LUHMES (cell line): ENCODE measurements around a stretch of chr11.

- PRO-cap = no peak
Observed at GRCh38 chr11:11611379-11611726, 10.5 kb downstream of the GALNT18 start.

GRCh38 chr11:11691473-11691809 is 69.6 kb upstream of the GALNT18 start:
- PRO-cap = no peak

DNA sequence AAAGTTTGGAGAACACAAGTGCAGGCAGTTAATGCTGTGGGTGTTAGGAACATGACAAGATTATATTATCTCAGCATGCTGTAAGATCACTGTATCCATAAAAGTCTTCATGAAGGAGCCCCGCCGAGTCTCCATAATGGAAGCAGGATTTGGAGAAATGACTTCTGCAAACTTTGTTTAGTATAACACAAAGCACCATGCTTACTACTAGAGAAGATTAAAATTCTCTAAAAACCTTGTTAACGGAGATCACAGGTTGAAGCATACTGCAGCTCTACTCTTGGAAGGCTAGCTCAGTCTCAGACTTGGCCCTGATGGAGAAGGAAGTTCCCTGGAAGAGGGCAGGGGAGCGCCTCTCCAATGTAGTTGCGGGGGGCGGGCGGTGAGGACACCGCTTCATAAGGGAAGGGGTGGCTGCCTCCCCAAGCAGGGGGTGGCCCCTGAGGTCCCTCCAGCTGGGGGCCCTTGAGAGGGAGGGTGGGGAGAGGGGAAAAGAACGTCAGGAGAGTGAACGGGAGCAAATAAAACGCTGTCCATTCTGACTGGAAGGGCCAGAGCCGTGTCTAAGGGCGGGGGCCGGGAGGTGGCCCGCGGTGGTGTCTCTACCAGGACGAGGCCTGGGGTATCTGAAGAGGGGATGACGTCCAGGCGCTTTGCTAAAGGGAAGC is 698 bp upstream of the USP47 start:
- PRO-cap = bidirectional peak, plus-strand start at position 295 of the sequence, minus-strand start at position 317 of the sequence

GRCh38 chr11:11909758-11910597 is 68.2 kb downstream of the USP47 start:
- PRO-cap = no peak

DNA sequence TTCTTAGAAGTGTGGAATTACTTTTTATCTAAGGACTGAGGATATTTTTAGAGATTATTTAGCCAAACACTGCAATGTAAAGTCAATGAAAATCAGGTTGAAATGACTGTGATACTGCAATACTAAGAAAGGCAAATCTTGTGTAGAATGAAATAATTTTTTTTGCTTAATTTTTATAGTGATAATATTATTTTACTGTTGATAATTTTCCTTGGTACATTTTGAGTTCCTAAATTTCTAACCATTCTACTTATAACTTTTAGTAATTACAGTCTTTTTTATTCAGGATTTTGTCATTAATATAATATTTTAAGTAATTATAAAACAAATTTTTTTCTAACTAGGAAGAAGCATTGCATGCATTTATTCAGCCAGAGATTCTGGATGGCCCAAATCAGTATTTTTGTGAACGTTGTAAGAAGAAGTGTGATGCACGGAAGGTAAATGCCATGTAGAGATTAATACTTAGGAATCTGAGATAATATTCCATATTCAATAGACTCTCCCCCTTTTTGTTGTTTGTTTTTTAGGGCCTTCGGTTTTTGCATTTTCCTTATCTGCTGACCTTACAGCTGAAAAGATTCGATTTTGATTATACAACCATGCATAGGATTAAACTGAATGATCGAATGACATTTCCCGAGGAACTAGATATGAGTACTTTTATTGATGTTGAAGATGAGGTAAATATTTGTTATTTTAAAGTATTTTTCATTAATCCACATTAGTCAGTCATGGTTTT is 78.2 kb downstream of the USP47 start:
- PRO-cap = no peak

- PRO-cap = no peak
Observed at GRCh38 chr11:11960205-11961318, 47.9 kb downstream of the DKK3 start.

DNA sequence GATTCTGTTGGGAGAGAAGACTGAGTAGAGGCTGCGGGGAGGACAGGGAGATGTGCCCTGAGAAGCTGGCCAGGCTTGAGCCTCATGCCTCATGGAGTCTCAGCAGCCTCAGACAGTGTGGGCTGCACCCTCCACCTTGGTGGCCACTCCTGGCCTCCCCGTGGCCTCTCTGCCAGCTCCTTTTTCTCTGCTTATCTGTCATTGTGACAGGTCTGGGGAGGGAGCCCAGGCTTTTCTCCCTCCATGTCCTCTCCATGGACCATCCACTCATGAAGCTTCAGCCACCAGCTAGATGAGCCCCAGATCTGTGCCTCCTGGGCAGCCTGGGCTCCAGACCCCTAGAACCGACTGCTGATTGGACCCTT is 43.1 kb downstream of the DKK3 start:
- PRO-cap = no peak

DNA sequence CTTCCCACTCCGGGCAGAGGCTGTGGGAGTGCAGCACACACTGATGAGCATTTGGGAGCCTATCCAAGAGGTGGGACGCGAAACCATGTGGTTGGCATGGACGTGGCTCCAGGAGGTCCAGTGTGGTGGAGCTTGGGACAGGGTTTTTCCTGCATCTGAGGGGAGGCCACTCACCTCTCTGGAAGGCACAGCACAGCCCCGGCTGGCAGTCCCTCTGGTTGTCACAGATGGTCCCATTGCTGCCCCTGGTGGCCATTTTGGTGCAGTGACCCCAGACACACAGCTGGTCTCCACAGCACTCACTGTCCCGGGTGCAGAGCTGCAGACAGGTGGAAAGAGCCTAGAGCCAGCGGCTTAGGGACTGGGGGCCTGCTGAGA is 41.7 kb downstream of the DKK3 start:
- PRO-cap = no peak

GRCh38 chr11:12047327-12047911 is 39.0 kb upstream of the DKK3 start:
- PRO-cap = no peak

DNA sequence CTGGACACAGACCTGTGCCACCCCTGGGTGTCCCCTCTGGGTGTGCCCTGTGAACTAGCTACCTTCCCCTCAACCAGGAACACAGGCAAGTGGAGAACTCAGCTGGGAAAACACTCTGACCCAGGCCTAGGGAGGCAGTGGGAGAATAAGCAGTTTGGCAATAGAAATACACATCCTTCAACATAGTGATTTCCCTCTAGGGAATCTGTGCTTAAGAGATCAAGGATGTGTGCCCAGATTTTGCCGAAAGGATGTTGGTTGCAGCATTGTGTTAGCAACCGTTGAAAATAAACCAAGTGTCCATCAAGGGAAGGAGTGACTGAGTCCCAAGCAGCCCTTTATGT is 45.6 kb upstream of the DKK3 start:
- PRO-cap = no peak

DNA sequence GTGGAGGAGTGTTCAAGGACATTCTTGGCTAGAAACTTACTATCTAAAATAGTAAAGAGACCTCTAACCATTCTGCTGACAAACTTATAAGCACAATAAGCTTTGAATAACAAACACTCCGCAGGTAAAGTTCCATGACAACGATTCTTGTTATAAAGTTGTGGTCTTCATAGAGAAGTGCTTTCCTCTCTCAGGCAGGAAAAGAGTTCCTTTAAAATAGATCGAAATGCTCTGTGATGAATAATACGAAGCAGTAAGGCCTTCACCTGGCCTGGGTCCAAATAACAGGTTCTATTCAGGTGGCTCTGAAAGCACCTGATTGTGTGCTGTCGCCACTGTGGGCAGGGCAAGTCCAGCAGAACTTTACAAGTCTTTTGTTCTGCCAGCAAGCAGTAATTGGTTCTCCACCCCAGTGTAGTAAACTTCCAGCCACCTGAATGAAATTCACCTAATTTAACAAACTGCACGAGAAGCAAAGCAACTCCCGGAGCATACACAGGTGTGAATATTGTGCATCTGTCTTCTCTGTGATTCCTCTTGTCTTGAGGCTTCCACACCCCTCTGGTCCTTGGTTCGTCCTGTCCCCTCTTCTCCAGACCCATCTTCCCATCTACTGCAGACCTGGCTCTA is 15.1 kb upstream of the MICAL2 start:
- PRO-cap = no peak

GRCh38 chr11:12103725-12104353 is 6.6 kb upstream of the MICAL2 start:
- PRO-cap = no peak

DNA sequence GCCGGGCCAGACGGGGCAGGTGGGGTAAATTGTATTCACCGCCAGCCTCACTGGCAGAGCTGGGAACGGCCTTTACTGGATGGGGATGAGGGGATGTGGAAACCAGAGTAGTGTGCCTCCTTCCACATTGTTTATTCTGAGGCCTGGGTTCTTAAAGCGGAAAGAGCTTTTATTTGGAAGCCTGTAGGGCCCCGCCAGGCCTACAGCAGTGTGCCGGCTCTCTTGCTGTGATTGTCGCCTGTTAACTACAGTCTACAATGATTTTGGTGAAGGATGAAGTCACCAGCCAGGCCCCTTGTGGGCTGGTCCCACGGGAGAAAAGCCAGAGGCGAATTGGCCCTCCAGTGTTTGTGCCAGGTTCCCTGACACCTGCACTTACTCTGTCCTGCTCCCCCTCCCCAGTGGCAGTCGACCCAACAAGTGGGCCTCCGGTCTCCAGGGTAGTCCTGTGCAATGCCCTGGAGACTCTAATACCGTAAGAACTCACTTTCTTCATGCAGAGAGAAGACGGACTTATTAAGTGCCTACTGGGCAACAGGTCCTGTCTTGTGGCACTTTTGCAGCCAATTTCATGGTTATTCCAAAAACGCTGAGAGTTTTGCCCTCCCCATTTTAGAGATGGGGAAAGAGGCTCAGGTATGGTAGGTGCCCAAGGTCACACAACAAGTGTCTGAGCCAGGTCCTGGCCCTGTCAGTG is 1.2 kb downstream of the MICAL2 start:
- PRO-cap = no peak

DNA sequence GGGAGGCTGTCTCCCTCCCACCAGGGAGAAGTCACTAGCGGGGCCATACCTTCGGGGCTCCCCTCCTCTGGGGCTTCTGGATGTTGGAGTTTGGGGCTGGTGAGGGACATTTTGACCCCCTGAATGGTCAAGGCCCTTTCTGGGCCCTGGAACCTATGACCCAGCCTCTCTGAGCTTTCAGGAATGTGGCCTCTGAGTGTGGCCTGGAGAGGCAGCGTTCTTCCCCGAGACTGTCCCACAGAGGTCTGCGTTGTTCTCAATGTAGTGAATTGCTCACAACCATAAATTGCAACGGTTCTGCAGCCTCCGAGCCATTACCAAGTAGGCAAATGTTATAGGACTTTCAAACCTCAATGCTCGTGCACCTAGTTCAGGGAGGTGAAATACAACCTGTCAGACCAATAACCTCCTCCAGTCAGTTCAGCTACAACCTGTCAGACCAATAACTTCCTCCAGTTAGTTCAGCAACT is 34.0 kb downstream of the MICAL2 start:
- PRO-cap = no peak

DNA sequence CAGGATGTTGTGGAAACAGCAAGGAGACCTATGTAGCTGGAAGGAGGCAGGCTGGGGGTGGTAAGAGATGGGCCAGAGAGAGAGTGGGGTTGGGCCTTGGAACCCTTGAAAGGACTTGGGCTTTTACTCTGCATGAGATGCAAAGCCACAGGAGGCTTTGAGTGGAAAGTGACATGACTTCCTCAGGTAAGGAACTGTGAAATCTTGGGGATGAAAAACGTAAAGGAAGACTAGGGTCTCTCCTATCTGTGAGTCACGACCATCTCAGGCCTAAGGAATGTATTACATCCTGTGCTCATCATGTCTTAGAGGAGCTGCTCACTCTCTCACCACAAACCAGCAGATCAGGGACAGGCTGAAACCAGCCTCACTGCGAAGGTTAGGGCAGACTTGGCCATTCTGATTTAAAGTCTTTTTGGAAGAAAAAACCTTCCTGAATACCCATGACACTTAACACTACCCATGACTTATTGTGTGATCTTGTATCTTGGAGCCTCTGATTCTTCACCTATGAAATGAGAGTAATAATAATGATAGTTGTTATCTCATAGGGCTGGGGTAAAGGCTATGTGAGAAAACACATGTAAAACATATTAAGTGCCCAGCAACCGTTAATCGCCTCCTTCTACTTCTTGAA is 65.5 kb downstream of the MICAL2 start:
- PRO-cap = no peak

DNA sequence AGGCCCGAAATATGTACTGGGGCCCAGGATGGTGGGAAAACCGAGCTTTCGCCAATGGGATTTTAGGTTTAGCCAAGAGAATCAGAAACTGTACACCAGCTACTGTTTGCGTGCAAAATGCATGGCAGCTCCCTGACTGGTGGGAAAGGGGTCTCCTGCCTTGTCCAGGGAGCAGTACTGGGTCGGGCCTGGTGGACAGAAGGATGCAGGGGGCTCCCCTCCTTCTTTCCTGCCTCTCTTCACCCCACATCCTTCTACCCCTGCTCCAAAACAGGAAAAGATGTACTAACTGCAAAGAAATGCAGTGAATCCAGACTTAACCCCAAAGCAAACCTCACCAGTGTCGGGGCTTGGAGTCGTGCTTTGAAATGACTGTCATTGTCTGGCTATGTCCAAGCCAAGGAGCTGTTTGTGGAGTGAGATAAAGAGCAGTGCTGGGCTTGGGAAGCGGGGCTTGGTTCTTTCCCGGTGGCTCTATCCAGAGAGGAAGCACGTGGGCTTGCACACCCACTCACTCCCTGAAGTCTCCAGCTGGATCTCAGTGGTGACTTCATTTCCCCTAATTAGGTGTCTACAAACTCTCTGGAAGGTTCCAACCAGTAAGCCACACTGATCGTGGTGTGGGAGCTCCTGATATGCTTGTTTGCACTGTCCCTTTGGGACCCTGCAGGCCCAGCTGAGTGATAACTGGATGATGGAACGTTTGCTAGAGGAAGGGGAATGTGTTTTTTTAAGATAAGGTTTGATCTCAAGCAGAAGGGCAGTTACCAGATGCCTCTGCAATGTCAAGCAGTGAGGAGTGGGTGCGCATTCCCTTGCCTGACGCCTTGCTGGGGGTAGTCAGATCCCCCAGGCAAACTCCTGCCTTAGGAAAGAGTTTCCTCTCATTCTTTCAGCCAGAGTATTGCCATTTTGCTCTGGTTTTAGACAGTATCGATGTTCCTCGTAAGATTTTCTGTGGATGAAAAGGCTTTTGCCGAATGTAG is 90.6 kb downstream of the MICAL2 start:
- PRO-cap = no peak

DNA sequence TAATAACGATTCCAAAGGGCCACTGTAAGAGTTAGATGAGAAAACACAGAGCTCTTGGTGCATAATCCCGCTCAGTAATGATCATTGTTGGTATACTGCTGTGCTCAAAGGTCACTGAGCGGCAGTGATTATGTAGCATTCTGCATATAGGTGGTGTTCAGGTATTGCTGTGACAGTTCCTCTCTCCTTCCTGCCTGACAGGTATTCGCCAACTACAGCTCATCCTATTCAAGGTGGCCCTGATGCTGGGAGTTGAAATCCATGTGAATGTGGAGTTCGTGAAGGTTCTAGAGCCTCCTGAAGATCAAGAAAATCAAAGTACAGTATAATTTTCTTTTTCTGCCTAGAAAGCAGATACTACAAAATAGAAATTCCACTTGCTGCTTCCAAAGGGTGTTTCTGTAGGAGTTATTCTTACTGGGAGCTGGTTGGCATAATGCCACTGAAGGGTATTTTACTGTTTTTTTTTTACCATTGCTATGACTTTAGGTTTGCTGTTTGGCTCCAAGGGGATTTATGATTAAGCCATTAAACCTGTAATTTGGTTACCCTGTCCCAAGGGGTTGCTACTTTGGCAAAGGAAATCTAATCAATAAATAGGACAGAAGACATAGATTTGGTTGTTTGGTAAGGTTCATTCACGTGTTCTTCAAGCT is 97.6 kb downstream of the MICAL2 start:
- PRO-cap = no peak

DNA sequence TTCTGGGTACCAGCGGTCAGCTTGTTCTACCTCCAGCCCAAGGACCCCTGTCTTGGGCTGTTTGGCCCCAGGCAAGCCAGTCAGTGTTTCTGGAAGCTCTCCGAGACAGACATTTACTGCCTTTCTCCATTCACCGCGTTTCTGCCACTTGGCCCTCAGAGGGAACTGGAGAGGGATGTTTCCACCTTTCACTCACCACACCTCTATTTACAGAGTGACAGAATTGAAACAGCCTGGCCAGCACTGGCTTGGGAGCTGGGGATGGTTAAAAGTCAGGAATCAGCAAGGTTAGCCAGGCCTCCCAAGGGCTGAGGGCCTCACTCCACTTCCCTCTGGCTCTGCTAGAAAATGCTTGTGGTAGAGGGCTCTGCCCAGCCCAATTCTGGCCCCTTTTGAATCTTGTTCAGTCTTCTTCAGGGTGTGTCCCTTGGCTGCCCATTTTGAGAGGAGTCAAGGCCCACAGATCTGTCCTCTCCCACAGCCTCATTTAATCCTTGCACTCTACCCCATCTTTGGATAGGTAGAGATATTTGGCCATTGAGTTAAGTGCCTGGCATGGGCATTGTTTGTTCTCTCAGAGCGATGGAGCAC is 119.1 kb downstream of the MICAL2 start:
- PRO-cap = no peak

DNA sequence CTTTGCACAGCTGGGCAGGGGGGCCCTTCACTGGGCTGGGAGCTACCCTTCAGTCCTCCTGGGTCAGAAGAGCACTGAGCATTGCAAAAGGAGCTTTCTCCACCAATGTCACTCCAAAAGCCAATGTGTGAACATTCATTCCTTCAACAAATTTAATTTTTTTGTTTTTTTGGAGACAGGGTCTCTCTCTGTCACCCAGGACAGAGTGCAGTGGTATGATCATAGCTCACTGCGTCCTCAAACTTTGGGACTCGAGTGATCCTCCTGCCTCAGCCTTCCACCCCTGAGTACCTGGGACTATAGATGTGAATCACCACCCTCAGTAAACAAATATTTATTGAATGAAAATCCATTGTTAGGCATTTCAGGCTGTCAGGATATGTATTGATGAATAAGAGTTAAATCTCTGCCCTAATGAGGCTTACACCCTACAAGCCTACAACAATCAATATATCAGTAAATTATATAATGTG is 130.9 kb upstream of the PARVA start:
- PRO-cap = no peak

DNA sequence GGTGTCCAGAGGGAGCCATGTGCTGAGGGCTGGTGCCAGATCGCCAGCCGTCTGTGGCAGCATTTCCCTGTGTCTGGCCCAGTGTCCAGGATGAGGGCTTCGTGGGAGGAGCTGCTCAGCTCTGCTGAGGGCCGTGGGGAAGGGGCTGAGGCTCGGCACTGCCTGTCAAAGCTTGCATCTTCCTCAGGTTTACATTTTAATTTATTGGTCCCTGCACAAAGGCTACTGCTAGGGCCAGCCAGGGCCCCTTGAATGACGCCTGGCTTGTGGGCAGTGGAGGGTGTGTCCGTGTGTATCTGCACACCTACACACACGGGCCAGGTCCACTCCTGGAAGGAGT is 107.9 kb upstream of the PARVA start:
- PRO-cap = no peak